GM12891 (cell line): ENCODE measurements around the genes KRTAP24-1, KRTAP13-3 and KRTAP22-1.

- RRBS = no CpG with 5 or more reads among the region's 1 CpG
Observed at GRCh38 chr21:29237547-29237777, 61.3 kb upstream of the BACH1 start.

GRCh38 chr21:29310383-29311333 is 11.9 kb downstream of the BACH1 start:
- RRBS = no CpG with 5 or more reads among the region's 6 CpGs

- RRBS = no CpG with 5 or more reads among the region's 6 CpGs
Observed at GRCh38 chr21:29434049-29434435, 135.3 kb downstream of the BACH1 start.

DNA sequence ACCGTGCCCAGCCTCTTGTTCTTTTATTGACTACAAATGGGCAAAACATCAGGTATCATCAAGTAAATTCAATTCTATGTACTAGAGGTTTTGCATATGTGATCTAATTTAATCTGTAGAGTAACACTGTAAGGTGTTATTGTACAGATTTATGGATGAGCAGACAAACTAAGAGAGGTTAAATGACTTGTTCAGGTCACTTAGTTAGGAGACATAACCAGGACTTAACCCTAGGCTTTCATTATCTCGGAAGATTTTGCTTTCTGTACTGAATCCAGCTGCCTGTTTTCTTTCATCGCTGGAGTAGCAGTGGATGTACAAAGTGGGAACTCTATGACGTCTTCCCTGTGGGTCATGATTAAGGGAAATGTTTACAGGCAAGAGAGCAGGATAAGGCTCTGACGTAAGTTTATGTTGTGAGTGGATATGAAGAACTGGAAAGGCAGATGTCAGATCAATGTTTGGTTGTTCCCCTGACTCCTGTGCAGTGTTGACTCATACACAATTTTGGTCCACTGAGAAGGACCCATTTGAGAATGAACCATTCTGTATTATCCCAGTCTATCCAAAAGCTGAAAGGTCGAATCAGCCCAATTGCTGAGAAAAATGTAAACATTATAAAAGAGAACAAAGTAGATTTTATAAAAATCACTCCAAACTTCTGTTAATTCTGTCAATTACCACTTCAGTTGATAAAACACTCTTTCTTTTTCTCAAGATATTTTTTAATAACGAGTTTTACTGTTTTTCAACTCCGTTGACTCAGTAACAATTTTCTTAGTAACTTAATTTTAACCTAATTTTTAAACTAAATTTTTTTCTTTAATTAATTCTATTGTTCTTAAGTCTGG is 292.4 kb downstream of the GRIK1 start:
- RRBS = no CpG with 5 or more reads among the region's 8 CpGs

DNA sequence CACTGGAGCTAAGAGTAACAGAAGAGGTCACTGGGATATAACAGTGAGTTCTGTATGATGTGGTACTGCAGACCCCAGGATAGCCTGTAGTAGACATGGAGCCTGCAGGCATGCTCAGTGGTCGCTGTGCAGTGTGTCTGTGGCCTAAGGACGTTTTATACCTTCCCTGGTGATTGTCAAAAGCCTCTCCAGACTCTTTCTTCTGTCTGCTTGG is at the start of gene KRTAP24-1:
Gene KRTAP24-1 (minus strand): TSS at position 130 of the 214 bp plus-strand sequence.
- RRBS = no CpG with 5 or more reads among the region's 2 CpGs

- RRBS = no CpG with 5 or more reads among the region's 4 CpGs
Observed at GRCh38 chr21:30425697-30426195, at the start of gene KRTAP13-3. Gene KRTAP13-3 (minus strand): TSS chr21:30425926.

- RRBS = no CpG with 5 or more reads among the region's 2 CpGs
Observed at GRCh38 chr21:30600754-30601253, at the start of gene KRTAP22-1. Gene KRTAP22-1 (plus strand): TSS chr21:30601087.

DNA sequence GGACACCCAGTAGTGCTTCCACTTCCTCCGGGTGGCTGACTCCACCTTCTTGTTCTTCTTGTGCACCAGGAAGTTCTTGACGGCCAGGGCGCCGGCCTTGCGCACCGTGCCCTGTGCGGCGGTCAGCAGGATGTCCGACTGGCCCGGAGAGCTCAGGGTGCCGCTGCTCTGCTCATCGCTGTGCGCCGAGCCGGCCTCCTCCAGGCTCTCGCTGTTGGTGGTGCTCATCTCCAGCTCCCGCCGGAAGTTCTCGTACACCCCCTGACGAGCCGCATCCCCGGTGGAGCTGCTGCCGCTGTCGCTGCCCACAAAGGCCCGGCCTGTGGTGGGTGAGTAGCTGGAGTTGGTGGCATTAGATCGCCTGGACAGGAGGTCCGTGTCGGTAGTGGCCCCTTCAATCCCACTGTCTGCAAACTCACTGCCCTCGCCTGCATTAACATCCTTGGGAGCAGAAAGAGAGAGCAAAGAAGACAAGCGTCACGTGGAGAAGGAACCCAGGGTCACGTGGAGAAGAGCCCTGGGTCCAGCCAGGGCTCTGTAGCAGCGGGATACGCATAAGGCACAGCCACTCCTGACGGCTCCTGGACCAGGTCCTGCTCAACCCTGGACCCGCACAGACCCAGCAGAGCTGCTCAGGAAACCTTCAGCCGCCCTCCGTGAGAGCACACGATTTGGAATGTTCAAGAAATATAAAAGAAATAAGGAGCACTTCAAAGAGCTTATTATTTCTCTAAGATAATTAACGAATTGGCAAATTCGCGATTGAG is 92.1 kb downstream of the TIAM1 start:
- RRBS = 82% methylated on average over 13 of the region's 42 CpGs

- RRBS = no CpG with 5 or more reads among the region's 5 CpGs
Observed at GRCh38 chr21:31354463-31354789, 10.4 kb upstream of the TIAM1 start.

DNA sequence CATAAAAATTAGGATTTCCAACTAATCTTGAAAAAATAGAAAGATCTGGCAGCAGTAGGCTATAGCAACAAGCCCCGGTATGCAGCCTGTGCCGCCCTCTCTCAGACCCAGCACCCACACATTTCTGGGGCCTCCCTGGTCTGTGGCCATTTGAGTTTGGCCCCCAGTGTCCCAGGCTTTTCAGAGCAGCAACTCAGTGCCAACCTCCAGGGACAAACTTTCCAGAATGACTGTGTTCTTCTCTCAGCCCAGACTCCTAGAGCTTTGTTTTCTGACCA is 26.7 kb upstream of the TIAM1 start:
- RRBS = no CpG with 5 or more reads among the region's 2 CpGs

GRCh38 chr21:31670801-31671761 is 11.6 kb downstream of the SOD1 start:
- RRBS = no CpG with 5 or more reads among the region's 18 CpGs

DNA sequence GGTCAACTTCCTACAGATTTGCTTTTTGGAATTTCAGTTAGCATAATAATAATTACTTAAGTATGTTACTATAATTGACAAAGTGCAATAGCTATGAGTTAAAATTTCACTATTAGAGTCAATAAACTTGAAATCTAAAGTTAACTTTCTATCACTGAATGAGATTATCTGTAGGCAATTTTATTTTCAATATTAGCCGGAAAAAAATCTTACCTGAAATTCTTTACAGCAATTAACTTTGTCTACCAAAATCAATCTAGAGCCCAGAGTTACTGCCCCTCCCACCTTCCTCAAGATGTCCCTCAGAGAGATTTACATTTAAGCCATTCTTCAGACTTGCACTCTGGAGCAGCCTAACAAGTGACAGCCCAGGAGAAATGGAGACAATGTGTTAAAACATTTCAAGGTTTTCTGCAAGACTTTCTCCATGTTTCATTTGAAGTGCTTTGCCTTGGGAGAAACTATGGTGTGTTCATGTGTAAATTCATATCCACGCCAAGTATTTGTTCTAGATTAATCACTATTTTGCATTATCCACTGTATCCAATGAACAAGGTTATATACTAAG is 20.4 kb downstream of the SOD1 start:
- RRBS = no CpG with 5 or more reads among the region's 2 CpGs

DNA sequence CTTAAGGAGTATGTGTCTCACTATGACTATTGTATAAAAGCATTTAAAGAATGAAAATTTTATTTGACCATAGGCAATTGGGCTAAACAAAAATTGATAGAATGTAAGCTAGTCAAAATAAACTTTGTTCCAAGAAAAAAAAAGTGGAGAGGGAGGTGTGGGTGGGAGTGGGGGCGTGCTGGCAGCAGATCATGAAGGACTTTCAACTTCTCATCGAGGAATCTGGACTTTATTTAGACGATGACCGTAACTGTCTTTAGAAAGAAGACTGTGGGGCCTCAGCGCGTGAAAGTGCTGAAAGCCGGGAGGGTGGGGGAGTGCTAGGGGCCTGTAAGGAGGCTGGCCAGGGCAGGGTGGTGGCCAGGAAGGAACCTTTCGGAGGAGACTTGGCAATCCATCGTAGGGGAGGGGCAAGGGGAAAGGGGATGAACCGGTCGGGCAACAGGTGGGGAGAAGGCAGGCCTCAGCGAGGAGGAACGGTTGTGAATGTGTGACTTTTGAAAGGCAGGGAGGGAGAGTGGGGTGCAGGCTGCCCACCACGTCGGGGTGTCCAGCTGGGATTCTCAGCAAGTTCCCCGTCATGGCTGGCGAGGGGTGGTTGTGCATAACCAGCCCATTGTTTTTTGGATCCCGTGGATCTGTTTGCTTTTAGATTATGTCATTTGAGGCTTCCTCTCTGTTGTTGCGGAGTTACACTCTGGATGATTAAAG is 35.4 kb downstream of the HUNK start:
- RRBS = no CpG with 5 or more reads among the region's 19 CpGs

- RRBS = no CpG with 5 or more reads among the region's 12 CpGs
Observed at GRCh38 chr21:31938247-31938806, 65.5 kb downstream of the HUNK start.

- RRBS = no CpG with 5 or more reads among the region's 2 CpGs
Observed at GRCh38 chr21:32094898-32095175, 184.0 kb downstream of the MIS18A start.

DNA sequence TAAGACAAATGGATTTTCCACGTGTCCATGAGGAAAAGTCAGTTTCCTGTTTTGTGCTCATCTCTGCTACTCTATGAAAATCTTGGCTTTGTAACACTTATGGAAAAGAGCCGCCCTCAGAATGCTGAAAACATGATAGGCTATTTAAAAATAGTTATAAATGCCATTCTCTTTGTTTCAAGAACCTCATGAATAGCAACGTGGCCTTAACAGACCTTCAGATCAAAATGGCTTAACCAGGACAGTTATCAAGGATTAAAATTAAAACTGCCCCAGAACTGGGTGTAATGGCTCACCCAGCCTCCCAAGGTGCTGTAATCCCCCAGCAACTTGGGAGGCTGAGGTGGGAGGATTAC is 30.0 kb downstream of the MRAP start:
- RRBS = no CpG with 5 or more reads among the region's 3 CpGs

DNA sequence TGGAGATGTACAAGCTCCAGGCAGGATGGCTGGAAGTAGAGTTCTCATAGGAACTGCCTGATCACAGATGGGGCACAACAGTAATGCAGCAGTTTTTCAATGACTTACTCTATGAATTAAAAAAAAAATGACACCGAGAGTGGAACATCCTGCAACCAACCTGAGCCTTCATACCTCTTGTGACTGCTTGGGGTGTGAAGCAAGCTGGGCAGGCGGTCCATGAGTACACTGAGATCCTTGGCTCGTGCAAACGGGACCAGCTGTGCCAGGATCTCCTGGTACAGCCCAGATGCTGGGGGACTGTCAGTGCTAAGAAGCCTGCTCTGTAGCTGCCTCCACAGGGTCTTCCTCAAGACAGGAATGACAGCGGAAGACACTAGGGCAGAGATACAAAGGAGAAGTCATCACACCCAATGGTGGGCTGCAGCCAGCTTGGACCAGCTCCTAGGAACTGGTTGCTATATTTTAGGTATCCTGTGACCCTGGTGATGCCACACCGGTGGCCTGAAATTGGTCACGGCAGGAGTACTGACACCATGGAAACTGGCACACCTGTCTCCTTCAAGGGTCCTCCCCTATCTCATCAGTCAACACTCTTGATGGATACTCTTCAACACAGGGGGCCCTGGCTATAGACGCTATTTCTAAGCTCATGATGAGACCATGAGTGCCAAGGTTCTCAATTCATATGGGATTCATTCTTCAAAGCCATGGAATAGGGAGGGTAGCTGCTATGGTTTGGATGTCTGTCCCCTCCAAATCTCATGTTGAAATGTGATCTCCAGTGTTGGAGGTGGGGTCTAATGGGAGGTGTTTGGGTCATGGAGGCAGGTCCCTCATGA is 46.8 kb downstream of the MRAP start:
- RRBS = no CpG with 5 or more reads among the region's 8 CpGs

GRCh38 chr21:32475220-32475715 is 62.8 kb downstream of the EVA1C start:
- RRBS = no CpG with 5 or more reads among the region's 6 CpGs

DNA sequence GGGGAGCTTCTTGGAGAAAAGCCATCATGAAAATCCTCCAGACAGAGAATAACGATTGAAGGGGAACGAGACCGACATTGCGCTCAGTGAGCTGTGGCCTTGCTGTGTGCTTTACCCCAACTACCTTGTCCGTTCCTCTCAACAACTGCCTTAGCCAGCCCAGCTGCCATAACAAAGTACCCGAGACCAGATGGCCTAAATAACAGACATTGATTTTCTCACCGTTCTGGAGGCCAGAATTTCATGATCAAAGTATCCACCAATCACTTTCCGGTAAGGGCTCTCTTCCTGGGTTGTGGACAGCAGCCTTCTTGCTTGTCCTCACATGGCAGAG is 79.9 kb downstream of the TCP10L start:
- RRBS = no CpG with 5 or more reads among the region's 8 CpGs

GRCh38 chr21:32917827-32918179 is 104.3 kb upstream of the C21orf62 start:
- RRBS = no CpG with 5 or more reads among the region's 4 CpGs